ENCODE measurements around the genes GEMIN6 and ARHGEF33.

- PRO-cap = no peak
Observed at GRCh38 chr2:37670010-37670283, 1.5 kb downstream of the CDC42EP3 start.

GRCh38 chr2:38159516-38160144, 83.7 kb upstream of the CYP1B1 start:
- PRO-cap = no peak

- PRO-cap = no peak
Observed at GRCh38 chr2:38346318-38346734, 30.7 kb downstream of the ATL2 start.

DNA sequence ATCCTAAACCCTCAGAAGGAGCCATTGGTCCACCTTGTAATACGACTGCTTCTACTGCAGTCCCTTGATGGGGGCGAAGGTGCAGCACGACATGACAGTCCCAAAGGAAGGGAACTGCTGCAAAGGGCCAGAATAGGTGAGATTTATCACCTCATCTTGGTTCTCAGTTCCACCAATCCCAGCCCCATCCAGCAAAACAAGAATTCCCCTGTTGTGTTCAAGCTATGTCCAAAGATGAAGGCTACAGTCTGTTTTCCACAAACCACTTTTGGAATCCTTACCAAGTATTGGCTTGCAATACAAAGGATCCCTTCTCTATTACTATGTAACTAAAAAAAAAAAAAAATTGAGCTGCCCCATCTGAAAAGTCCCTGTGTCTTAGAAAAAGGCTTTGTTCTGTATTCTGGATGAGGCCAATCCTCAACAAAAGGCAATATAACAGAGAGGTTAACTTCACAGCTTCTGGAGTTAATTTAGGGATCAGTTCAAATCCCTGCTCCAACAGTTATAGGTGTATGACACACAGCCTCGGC, 61.0 kb upstream of the ATL2 start:
- PRO-cap = no peak

DNA sequence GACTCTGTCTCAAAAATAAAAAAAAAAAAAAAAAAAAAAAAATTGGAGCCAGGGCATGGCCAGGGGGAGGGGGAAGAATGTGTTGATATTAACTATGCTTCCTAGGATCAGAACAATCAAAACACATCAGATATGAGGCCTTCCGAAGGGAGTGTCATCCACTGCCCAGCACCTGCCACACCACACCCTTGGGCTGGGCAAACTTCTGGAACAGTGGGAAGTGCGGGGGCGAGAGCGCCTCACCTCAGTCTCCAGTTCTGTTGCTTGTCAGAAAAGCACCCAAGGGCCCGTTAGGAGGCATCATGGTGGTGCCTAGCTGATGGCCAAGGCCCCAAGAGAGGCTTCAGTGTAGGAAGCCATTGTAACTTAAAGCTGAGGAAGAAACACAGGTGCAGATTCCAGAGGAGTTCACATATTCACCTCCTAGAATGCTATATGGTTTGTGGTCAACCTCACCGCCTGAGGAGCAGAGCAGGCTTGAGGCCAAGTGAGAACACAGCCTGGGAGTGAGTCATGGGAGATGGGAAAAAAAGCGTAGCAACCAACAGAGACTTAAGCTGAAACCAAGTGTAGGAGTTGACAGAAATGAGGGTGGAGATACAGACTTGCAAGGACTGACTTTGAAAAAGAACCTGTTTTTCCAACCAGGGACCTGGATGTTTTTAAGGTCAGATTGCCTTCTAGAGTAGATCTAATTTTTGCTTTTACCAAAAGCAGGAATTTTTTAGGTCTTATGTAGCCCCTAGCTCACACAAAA, 85.1 kb upstream of the ATL2 start:
- PRO-cap = no peak

- PRO-cap = no peak
Observed at GRCh38 chr2:38533221-38533741, 69.4 kb downstream of the HNRNPLL start.

DNA sequence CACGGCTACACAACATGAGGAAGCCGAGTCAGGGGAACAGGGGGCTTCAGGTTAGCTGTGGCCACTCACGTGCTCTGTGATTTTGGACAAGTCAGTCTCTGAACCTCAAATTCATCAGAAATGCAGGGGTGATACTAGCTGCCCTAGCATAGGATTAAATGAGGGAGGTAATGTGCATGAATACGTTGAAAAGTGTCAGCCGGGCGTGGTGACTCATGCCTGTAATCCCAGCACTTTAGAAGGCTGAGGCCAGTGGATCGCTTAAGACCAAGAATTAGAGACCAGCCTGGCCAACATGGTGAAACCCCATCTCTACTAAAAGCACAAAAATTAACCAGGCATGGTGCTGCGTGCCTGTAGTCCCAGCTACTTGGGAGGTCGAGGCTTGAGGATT, 69.0 kb downstream of the HNRNPLL start:
- PRO-cap = no peak

DNA sequence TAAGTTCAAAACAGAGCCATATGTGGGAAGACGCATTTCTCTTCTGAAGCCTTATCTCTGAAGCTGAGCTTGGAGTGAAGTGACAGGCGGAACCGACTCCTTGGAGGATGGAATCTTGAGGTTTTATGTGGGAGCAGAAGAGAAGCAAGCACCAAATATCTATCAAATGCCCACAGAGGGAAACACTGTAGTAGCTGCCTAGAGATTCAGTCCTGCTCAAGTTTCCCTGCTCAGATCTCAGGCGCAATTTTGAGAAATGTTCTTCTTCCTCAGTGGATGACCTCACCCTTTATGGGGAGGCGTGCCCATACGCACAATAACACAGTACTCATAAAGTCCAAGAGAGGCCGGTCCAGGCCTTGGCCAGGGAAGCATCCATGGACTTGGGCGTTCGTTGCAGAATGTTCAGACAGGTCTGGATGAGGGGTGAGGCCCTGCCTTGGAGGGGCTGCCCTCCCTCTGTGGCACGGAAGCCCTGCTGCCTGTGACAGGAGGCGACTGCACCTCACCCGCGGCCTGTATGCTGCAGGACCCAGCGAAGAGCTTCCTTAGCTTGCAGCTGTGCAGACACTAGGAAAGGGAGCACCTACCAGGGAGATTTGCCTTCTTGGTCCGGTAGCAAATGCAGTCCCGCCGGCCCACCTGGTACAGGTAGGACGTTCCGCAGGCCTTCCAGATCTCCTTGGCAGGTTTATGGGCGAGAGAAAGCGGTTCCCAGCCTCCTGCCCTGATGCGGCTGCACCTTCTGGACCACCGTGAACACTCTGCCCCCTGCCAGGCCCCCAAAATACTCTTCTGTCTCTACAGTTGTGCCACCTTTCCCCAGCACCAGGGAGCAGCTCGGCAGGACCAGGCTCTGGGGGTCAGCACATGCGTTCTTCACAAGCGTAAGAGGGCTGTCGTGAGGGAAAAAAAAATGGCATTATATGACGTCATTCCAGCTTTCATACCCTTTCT, 67.6 kb downstream of the HNRNPLL start:
- PRO-cap = no peak

DNA sequence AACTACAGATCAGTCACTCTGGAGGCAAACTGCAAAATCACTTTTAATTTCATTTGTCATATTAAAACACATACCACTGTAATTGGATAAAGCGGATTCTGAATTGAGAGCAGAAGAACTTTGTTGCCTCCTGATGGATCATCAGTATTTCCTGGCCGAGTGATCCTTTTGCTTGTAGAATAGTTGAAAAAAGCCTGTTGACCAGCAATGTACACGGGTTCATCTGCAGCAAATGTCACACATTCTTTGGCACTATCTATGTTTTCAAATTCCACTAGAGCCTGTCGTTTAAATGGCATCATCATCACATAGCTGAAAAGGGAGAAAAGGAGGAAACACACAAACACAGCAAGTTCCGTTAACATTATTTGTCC, 17.2 kb downstream of the HNRNPLL start:
- PRO-cap = no peak

GRCh38 chr2:38665655-38666045, 264 bp upstream of the GALM start:
- PRO-cap = bidirectional peak, plus-strand start at chr2:38665913, minus-strand start at chr2:38665648

DNA sequence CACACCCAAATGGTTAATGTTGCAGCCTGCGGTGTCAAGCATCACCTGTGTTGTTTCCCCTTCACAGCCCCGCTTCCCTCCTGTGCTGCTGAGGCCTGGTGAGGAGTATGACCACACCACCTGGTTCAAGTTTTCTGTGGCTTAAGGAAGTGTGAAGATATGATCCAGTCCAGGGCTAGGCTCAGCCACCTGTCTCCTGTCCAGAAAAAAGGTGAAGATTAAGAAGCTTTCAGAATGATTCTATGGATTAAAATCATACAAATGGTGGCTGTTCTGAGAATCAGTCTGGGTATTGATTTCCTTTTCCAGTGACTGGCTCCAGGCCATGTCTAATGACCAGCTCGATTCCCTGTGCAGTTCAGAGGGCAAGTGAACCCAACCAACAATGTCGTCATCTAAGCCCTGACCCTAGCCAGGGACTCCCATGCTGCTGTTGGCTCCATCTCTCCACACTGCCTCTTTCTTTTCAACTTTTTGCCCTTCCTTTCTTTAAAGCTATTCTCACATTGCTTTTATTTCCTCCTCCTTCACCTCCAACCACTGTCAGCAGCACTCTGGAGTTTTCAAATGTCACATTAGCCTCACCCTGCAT, 17.6 kb downstream of the SRSF7 start:
- PRO-cap = no peak

GRCh38 chr2:38752119-38752488, 943 bp upstream of the SRSF7 start:
- PRO-cap = no peak

DNA sequence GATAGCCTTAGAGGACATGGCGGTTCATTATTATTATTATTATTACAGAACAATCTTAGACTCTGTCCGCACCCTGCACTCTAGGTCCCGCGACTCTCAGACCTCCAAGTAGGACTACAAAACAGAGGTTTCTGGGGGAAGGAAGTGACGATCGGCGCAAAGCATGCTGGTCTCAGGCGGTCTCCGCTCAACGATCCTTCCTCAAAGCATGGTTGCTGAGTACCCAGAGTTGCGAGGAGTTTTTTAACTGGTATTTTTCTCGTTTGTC, at the start of gene GEMIN6:
Gene GEMIN6 (plus strand): TSS at position 179 of the 268 bp plus-strand sequence.
- PRO-cap = bidirectional peak, plus-strand start at position 193 of the sequence, minus-strand start at position 96 of the sequence

GRCh38 chr2:38889458-38890046, at the start of gene ARHGEF33:
TSS of gene ARHGEF33 (plus strand) at chr2:38889875.
- PRO-cap = no peak

GRCh38 chr2:39108668-39109024, 12.2 kb downstream of the SOS1 start:
- PRO-cap = no peak

DNA sequence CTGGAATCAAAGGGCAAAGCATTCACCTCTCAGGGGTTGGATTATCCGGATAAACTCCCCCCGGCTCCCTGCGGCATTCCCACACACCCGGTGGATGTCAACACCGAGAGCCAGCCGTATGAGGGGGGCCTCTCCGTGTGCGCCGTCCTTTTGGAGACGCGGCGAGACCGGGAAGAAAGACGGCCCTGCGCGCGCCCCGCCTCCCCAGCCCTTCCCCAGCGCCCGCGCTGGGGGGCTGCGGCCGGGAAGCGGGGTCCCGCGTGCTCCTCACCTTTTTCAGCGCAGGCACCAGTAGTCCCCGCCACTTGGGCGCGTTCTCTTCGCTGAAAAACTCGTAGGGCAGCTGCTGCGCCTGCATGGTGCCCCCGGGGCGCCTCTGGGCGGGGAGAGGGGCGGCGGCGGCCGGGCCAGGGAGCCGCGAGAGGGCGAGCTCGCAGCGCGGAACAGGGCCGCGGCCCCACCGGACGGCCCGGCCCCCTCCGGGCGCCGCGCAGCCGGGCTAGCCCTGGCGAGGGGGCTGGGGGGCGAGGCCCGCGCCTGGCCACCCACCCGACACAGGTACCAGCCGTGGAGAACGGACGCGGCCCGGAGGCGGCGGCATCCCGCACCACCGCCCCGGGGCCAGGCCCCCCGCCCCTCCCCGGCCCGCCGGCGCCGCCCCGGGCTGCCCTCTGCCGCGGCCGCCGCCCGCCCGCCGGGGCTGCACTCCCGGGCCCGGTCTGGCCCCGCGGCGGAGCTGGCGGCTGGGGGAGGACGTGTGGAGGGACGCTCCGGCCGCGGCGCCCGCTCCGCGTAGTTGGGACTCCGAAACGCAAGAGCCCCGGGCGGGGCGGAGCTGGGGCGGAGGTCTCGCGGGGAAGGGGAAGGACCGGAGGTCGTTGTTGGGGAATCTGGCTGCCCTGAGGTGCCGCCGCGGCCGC, 526 bp downstream of the SOS1 start:
- PRO-cap = bidirectional peak, plus-strand start at position 148 of the sequence, minus-strand start at position 152 of the sequence; bidirectional peak, plus-strand start at position 410 of the sequence, minus-strand start at position 334 of the sequence; bidirectional peak, plus-strand start at position 737 of the sequence, minus-strand start at position 638 of the sequence

- PRO-cap = no peak
Observed at GRCh38 chr2:39141061-39141866, 20.4 kb upstream of the SOS1 start.

GRCh38 chr2:39265921-39266803, 145.3 kb upstream of the SOS1 start:
- PRO-cap = no peak

- PRO-cap = no peak
Observed at GRCh38 chr2:39277838-39278361, 157.0 kb upstream of the SOS1 start.

- PRO-cap = no peak
Observed at GRCh38 chr2:39335472-39336024, 101.5 kb downstream of the MAP4K3 start.